Tibial nerve (tissue), 3 donors: Measurements from ENCODE around the gene ANXA2.

DNA sequence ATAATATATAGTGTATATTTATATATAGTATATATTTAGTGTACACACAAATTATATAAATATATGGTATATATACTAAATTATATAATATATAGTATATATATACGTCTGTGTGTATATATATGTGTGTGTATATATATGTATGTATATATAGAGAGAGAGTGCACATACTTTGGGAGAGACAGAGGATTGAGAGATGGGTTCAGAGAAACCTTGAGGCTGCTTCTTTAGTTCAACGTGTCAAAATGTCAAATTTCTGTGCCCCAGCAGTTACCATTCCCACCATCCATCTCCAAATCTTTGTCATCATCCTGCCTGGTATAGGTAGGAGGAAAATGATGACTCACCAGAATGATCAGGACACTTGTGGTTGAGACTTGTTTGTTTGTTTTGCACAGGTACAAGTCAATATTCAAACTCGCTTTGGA is 24.8 kb upstream of the GCNT3 start:
- PRO-cap: no peak
- RAMPAGE, long total RNA, 3 experiments: no peak in any of the 3 experiments

DNA sequence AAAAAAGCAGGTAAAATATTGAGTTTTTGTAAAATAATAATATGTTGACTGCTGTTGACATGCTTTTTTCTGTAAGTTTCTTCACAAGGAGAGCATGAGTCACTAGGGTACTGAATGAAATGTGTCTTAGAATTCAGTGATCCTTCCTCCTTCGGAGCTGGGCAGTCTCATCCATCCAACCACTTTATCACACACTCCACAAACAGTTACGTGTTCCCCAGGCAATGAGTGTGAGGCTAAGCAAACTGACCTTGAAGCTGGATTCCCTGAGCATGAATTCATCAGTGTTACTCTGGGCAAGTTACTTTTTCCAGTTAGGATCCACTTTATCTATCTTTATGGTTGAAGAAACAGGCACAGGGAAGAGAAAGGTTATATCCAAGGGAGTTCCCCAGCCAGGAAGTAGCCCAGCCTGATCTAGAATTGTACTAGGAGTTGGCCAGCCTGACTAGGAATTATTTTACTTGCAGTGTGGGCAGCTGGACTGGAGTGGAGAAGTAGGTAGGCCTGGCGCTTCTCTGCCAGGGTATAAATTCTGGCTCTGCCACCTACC is 17.1 kb upstream of the GCNT3 start:
- PRO-cap: no peak
- RAMPAGE, long total RNA, 3 experiments: no peak in any of the 3 experiments

DNA sequence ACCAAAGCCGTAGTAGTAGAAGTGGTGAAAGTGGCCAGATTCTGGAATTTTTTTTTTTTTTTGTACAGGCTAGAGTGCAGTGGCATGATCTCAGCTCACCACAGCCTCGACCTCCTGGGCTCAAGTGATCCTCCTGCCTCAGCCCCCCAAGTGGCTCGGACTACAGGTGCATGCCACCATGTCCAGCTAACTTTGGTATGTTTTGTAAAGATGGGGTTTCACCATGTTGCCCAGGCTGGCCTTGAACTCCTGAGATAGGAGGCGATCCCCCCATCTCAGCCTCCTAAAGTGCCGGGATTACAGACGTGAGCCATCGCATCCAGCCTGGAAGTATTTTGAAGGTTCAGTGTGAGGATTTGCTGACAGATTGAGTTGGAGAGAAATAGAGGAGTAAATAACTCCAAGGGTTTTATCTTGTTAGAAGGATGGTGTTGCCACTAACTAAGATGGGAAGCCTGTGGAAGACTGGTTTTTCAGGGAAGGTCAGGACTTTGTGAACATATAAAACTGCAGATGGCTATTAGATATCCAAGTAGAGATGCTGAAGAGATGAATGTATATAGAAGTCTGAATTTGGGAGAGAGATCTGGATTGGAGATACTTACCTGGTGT is 14.2 kb downstream of the GCNT3 start:
- PRO-cap: no peak
- RAMPAGE, long total RNA, 3 experiments: no peak in any of the 3 experiments

DNA sequence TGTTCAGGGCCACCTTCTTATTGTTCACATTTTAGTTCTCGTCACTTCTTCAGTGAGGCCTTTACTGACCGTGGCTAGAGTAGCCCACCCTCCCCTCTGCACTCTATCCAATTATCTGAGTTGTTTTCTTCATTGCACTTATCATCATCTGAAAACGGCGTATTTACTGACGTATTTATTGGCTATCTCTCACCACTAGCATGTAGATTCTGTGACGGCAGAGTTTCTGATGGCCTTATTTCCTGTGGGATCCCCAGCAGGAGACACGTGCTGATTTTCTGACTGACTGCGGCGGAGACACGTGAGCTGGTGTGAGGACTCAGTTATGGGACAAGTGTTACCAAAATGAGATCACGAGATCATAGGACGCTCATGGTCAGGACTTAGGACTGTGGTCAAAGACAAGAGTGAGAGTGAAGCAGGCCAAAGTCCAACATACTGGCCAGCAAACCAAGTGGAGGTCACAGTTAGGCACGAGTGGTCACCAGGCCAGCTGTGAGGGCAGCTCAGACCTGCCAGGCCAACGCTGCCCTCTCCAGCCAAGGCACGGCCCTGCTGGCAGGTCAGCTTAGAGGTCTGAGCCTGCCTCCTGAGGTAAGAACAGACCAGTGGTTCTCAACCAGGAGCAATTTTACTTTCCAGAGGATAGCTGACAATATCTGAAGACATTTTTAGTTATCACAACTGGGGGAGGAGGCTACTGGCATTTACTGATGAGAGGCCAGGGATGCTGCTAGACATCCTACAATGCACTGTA is 50.6 kb upstream of the BNIP2 start:
- PRO-cap: no peak
- RAMPAGE, long total RNA, 3 experiments: no peak in any of the 3 experiments

GRCh38 chr15:60355439-60356346 is 42.1 kb downstream of the ANXA2 start:
- PRO-cap: no peak
- RAMPAGE, long total RNA, 3 experiments: no peak in any of the 3 experiments

DNA sequence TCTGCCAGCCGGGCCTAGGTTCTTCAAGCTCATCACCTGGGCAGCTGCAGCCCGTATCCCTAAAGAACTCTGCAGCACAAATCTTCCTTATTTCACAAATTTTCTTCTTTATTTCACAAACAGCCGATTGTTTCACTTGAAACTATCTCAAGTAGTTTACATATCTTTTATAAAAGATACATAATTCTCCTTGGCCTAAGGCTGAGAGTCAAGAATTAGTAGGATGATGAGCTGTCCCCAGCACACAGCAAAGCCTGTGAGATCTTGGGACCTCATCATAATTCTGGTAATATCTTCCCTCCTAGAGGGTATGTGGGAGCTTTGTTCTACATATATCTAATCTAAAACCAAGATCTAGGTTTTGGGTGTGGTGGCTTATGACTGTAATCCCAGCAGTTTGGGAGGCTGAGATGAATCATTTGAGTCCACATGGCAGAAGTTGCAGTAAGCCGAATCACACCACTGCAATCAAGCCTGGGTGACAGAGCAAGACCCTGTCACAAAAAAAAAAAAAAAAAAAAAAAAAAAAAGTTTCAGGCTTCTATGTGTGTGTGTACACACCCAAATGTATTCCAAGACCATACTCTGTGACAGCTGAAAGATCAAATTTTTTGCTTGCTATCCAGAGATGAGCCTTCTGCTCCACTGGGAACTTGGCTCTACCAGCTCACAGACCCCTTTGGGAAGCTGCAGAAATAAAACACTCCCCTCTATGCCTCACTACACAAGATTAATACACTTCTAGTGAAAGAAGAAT is 35.1 kb downstream of the ANXA2 start:
- PRO-cap: no peak
- RAMPAGE, long total RNA, 3 experiments: no peak in any of the 3 experiments

DNA sequence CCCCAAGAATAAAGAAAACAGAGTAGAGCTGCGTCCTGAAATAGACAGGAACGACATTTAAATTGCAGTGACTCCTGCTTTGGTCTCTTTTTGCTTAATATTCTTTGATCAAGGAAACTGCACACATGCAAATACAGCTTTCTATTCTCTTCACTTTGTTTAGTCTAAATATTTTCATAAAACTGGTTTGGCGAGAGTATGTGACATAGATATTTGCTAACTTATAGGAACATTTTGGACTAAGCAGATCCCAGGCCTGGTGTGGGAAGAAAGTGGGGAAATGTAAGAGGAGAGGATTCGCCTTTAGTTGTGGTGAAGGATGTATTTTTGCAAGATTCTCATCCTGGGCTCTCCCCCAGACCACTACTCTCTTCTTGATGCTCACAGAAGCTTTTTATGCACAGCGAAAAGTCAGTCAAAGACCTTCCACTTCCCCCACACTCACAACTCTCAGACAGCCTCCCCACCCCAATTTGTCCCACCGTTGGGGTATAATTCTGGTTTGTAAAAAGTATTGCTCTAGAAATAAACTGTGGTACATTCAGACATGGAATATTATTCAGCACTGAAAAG is 10.8 kb downstream of the ANXA2 start:
- PRO-cap: no peak
- RAMPAGE, long total RNA, 3 experiments: no peak in any of the 3 experiments

GRCh38 chr15:60389981-60390529 is 7.7 kb downstream of the ANXA2 start:
- PRO-cap: no peak
- RAMPAGE, long total RNA, 3 experiments: no peak in any of the 3 experiments

- PRO-cap: bidirectional peak, plus-strand start at chr15:60398136, minus-strand start at chr15:60397986
- RAMPAGE, long total RNA, 3 experiments: start-site peak on the minus strand in 3 of 3 experiments, at chr15:60397974-60397992 at its widest, 3,787 to 11,382 reads per replicate
These were observed at the start of gene ANXA2 for GRCh38 chr15:60397328-60398385. TSS of gene ANXA2 (minus strand) at chr15:60397986.

GRCh38 chr15:60517983-60518460 is 39.1 kb upstream of the ICE2 start:
- PRO-cap: no peak
- RAMPAGE, long total RNA, 3 experiments: start-site peak on the minus strand in 1 of 3 experiments, at chr15:60518123-60518127 at its widest, 7 reads per replicate

DNA sequence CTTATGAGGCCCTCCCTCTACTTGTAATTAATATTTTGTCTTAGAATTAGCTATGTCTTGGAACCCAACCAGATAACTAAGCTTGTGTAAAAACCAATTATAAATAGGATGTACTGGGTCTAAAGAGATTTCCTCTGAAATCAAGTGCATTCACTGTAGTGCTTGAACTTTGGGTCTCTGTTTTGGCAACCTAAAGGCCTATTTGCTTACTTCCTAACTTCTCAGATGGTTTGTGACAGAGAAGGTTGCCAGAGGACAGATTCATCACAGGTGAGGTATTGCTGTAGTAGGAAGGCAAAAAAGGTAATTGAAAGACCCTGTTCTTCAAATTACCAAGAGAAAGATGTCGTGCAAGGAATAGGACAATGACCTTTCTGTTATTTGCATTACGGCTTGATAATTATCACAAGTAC is 80.4 kb upstream of the ICE2 start:
- PRO-cap: no peak
- RAMPAGE, long total RNA, 3 experiments: no peak in any of the 3 experiments

GRCh38 chr15:60579569-60580500 is 100.9 kb upstream of the ICE2 start:
- PRO-cap: no peak
- RAMPAGE, long total RNA, 3 experiments: no peak in any of the 3 experiments

- PRO-cap: no peak
- RAMPAGE, long total RNA, 3 experiments: no peak in any of the 3 experiments
These were observed 280.0 kb upstream of the ICE2 start for GRCh38 chr15:60758800-60759559.

DNA sequence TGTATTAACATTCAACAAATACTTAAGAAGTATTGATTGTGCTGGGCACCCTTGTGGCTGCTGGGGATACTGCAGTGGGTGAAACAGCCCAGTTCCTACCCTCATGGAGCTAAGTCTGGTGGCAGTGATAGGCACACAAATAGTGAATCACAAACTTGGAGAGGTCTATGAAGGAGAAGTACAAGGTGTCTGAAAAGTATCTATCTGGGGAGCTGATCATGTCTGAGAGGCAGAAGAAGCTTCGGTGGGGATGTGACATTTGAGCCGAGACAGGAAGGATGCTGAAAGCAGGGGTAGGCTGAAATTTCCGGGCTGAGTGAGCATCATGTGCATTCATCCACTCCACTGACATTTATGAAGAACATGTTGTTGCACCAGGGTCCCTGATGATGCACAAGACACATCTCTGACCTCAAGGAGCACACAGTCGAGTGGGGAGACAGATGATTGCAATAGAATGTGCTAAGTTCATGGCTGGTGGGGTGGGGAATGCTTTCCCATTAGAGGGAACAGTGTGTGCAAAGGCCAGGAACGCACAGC is 309.0 kb upstream of the ICE2 start:
- PRO-cap: no peak
- RAMPAGE, long total RNA, 3 experiments: no peak in any of the 3 experiments

GRCh38 chr15:61069408-61070055 is 159.6 kb downstream of the RORA start:
- PRO-cap: no peak
- RAMPAGE, long total RNA, 3 experiments: no peak in any of the 3 experiments

DNA sequence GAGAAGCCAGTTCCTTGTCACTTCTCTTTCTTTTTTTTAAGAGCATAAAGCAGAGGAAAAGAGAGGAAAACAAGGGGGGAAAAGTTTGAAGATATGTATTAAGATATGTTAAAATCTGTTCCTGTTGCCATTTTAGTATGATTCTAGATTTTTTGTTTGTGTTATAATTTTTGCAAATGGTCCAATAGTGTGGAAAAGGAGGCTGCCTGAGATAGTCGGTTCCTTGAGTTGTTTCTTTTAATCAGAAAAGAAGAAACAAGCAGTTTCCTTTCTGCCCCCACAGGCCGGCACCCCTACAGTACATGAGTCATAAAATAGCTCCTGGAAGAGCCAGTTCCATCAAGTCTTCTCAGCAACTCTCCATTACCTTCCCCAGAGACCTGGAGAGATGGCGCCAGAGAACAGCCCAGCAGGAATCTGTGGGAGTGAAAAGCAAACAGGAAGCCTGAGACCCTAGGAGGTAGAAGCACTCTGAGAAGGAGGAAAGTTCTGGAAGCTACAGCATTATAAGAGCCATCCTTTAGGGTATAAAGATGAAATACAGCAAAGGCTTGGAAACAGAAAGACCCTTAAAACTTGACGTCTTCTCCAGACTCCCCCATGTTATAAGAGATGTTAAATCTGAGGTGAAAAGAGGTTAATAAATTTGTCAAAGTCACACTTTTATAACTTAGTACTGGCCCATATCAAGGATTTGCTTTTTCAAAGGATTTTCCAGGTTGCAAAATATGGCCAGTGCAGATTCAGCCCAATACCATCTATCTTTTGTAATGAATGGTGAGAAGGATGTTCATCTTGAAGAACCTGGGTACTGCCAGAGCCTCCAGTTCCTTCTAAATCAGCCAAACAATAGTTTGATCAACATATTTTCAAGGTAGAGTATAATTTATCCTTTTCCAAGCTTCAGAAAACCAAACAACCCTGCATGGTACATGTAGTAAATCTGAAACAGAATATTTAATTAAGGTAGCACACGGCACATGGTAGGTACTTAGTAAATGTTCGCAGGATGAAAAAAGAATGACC is 72.7 kb downstream of the RORA start:
- PRO-cap: no peak
- RAMPAGE, long total RNA, 3 experiments: no peak in any of the 3 experiments

DNA sequence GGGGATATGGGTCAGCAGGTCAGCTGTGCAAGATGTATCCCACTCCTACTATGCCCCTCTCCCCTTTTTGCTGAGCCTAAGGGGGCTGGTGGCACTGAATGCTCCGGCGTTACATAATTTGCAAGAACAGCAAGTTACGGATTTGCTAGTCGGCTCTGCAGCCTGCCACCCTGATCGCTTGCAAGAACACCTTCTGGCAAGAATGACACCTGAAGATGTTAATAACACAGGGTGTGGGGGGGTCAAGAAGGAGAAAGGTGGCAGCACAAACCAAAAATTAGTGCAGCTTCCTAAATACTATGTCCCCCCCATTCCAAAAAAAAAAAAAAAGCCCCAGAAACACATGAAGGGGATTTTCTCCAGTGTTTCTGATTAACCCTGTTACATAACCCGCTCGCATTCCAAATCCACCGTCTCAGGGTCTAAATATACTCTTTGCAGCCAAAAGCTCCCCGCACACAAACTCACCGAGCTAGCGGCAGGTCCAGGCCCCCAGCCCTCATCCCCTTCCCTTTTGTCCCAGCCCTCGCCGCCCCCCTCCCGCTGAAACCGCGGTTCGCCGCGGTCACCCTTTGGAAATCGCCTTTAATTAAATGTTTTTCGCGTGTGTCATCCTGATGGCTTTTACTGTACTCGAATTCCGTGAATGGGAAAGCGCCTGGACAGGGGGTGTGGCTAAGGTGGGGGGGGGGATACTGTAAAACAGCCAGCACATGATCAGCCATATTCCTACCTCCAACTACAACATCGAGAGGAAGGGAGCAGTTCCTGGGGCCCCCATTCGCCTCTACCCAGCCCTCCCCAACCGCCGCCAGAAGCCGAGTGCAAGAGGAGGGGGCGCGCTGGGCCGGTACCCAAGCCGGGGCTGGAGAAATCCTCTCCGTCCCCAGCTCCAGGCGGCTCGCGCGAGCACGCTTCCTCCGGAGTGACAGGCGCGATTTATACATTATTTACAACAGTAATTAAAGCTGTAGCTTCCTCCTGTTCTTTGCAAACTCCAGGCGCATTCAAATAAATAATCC is 1.9 kb downstream of the RORA start:
- PRO-cap: no peak
- RAMPAGE, long total RNA, 3 experiments: no peak in any of the 3 experiments

- PRO-cap: no peak
- RAMPAGE, long total RNA, 3 experiments: no peak in any of the 3 experiments
These were observed 98.0 kb upstream of the RORA start for GRCh38 chr15:61327045-61327626.

- PRO-cap: no peak
- RAMPAGE, long total RNA, 3 experiments: no peak in any of the 3 experiments
These were observed 206.2 kb downstream of the VPS13C start for GRCh38 chr15:61853823-61854625.

DNA sequence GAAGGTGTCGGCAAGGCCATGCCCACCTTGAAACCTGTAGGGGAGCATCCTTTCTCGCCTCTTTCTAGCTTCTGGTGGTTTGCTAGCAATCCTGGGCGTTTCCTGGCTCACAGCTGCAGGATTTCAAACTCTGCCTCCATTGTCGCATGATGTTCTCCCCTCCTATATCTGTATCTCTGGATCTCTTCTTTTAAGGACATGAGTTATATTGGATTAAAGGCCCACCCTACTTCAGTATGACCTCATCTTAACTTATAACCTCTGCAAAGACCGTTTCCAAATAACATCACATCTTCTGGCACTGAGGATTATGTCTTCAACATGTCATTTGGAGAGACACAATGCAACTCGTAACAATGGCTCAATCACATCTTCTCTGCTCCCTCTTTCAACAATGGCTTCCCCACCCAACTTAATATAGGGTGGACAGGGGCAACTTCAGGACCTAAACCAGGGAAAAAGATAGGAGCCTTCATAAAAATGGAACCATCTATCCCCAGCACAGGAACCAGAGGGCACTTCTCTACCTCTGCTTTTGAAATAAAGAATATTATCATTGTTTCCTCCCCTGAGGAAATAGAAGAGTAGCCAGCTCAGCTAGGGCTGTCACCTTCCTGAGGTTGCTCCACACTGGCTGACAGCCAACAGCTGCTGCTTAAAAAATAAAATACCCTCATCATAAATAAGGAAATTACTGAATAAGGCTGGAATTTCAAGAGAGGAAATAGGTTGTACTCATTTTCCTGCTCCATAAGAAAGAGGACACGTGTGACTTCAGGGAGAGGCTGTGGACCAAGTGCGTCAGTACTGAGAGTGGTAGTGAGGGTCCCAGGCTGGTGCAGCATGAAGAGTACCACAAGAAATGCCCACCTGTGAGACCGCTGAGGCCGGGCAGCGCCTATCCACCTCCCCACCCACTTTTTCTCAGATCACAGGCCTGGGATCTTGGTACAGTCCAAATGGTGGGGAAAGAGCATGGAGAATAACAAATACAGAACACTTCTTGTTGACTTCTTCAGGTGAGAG is 7.9 kb upstream of the C2CD4B start:
- PRO-cap: no peak
- RAMPAGE, long total RNA, 3 experiments: no peak in any of the 3 experiments